Tongue (tissue), 2 donors: ENCODE results near the genes GOLGA8J, GOLGA8T and GOLGA8O.

DNA sequence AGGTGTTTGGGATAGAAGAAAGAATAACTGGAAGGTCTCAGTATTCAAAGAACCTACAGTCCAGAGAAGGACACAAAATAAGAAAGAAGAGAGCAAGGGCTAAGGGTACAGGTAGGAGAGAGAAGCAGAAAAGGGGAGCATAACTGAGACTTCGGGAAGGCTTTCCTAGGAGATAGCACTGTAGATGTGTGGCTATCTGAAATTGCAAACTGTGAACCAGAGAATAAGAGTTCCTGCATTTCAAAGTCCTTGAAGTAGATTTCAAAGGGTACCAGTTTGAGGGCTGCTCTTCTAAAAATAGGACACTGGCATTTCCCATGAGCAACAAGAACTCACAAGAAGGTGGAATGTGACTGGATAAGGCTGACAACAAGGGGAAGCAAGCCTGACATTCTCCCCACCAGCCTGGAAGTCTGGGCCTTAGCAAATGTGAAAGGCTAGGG is 18.5 kb upstream of the TJP1 start:
- RAMPAGE, long total RNA = no peak

GRCh38 chr15:30082512-30083069 is at the start of gene GOLGA8J:
TSS of gene GOLGA8J (plus strand) at chr15:30082955.
- RAMPAGE, long total RNA = no peak

DNA sequence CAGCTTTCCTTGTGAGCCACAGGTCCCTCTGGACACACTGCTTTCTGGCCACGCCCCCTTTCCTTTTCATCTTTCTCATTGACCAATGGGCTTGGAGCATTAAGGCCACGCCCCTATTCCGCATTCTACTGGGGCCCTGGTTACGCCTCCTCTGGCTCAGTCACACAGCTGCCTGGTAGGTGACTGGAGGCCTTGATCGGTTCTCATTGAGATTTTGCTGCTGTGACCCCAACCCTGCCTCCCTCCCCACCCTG is at the start of gene GOLGA8T:
GOLGA8T (plus strand) TSS at position 159 of the 254 bp plus-strand sequence.
- RAMPAGE, long total RNA = no peak

- RAMPAGE, long total RNA = no peak
Observed at GRCh38 chr15:30470752-30471461, 56.8 kb upstream of the GOLGA8R start.

GRCh38 chr15:30489302-30489863 is 62.5 kb upstream of the GOLGA8Q start:
- RAMPAGE, long total RNA = no peak

DNA sequence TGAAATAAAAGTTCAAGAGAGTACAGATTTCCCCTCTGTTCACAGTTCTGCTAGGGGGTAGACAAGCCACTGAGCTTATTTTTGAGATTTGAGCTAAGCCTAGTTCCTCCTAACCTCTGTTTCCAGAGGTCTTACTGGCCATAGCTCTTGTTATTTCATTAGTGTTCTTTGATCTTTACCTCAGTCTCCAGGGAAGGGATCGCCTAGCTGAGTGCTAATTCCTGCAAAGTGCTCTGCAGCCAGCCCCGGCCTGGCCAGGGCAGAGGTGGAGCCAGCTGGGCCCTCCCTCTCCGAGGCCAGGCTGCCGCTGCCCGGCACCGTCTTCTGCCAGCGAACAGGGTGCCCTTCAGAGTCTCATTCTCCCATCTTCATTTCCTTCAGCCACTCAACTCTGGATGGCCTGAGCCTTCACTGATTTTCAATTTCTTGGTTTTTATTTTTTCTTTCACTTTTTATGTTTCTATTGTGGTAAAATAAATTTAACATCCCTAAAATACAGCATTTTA is 19.7 kb downstream of the FAN1 start:
- RAMPAGE, long total RNA = no peak

- RAMPAGE, long total RNA = no peak
Observed at GRCh38 chr15:30992519-30992885, 1.1 kb upstream of the MTMR10 start.

GRCh38 chr15:31025953-31026321 is 34.5 kb upstream of the MTMR10 start:
- RAMPAGE, long total RNA = no peak

- RAMPAGE, long total RNA = no peak
Observed at GRCh38 chr15:31031715-31032195, 40.3 kb upstream of the MTMR10 start.

GRCh38 chr15:31272936-31273243 is 53.7 kb upstream of the KLF13 start:
- RAMPAGE, long total RNA = no peak

DNA sequence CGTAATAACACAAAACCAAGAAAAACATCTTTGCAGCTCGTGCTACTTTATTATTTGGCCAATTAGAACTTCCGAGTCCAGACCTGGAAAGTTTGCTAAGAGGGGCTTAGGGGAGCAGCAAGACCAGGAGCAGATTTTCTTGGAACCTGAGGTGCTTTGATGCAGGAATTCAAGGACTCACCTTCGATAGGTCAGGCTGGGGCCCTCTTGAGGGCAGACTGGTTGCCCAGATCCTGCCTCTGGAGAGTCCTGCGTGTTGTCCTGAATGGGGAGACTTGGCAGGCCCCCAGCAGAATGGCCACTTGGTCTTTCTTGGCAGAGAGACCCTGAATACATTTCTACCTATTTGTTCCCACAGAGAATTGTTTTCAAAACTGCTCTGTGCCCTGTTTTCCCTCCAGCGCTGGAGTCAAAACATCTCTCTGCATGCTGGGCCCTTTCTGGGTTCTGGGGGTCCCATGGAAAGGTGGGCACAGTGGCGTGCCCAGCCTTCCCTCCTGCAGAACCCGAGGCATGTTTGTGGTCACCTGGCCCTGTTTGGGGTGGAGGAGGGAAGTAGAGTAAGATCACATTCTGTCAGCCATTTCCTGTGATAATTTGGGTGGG is 4.2 kb downstream of the KLF13 start:
- RAMPAGE, long total RNA = no peak

GRCh38 chr15:31338925-31339545 is 12.4 kb downstream of the KLF13 start:
- RAMPAGE, long total RNA = no peak

DNA sequence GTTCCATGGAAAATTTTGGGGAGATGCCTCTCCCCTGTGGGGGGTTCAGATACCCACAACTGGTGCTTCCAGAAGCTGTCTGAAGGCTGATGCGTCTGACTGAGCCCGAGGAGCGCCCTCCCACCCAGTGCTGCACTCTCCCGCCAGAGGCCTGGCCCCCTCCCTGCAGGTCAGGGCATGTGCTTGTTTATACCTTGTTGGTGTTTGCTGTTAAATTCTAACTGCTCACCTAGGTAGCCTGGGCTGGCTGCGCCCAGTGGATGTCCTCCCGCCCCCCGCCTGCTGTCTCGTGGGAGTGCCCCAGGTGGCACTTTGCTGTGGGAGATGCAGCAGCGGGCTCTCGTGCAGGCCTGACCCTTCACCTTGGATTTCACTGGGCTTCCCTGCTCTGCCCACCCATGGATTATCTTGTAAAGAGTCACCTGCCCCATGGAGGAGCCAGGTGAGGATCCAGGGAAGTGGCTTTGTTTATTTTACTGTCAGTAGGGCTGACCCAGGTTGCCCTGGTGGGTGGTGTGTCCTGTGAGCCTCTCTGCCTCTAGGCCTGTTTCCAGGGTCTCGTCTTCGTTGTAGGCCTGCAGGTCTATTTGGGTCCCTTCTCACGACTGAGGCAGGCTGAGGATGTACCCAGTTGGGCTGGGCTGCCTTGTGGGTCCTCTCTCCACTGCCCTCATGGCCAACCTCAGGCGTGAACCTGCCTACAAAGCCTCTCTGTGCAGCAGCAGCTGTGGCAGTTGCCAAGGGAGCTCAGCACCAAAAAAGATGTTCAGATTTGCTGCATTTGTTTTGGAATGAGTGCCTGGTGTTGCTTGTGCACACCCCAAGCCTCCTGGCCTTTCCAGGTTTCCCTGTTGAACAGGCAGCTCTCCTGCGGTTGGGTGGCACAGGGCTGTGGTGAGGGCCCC is 13.2 kb downstream of the KLF13 start:
- RAMPAGE, long total RNA = no peak

DNA sequence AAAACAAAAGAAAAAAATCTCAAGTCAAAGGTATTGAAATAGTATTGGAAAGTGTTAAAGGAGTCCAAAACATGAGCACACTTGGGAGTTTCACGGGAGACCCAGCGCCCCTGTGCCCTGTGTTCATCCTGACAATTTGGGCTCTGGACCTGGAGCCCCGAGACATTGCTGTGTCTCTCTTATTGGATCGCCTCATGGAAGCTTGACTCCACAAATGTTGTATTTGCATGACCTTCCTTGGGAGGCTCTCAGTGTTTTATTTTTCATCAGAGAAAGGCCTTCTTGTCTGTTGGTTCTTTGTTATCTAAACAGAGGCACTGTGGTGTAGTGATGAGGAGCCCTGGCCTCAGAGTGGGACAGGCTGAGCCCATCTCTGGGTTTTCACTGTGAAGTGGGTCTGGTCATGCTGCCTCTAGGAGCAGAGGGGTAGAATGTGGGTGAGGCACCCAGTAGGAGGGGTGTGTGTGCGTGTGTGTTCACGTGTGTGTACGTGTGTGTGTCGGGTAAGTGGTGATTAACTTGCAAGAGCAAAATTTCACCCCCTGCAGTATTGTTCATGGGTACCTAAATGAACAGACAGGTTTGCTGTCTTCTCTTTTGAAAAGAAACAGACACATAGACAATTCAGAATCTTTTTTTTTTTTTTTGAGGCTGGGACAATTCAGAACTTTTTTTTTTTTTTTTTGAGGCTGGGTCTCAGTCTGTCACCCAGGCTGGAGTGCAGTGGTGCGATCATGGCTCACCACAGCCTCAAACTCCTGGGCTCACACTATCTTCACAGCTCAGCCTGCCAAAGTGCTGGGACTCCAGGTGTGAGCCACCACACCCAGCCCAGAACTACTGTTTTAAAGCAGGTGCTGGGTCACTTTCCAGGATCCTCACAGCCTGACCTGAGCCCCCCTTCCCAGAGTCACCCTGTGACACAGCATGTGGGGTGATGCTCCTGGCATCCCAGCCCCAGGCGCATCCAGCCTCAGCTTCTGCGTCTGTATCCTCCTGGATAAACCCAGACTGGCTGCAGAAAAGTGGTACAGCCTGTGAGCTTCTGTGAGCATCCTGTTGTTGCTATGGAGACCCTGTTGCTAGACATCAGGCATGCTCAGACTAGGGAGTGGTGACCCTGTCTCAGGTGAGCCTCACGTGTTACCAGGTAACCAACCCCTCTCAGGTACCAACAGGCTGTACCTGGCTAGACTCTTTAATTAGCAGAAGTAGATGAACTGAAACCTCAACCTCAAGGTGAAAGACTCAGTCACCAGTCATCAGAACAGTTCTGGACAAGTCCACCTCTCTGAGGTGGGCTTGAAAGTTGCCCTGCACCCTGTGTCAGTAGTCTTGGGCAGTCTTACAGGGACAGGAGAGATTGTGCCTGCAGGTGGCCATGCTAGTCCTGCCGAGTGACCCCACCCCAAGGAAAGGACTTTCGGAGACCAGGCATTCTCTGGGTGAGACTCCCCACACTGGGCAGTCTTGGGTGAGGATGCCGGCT is 14.8 kb downstream of the KLF13 start:
- RAMPAGE, long total RNA = no peak

DNA sequence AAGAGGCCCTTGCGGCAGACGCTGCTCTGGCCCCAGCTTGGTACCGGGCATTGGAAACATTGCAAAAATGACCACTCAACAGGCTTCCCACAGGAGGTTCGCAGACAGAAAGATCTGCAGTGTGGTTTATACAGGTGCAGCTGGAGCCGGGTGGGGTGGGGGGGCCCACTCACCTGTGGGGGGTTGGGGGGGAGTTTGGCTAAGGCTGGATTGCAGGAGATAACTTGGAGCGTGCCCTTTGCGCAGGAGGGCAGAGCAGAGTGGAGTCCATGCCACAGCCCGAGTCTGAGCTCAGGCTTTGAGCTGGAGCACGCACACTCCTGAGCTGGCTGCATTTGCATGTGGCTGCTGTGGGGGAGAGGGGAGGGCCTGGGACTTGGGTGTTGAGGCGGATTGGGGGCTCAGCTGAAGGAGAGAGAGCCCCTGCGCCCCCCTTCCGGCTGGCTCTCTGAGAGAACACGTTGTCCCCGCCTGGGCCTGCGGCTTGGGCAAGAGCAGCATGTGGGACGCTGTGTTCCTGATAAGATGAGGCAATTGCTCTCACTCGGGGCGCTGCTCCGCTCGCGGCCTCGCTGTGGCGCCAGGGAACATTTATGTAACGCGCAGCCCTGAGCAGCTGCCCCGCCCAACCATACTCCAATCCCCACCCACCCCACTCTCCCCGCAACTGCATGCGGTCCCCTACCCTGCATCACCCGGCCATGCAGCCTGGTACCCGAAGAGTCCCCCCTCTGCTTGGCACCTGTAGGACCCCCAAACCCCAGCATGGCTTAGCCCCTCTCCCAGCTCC is 39.0 kb downstream of the KLF13 start:
- RAMPAGE, long total RNA = no peak

GRCh38 chr15:31482847-31484033 is 156.6 kb downstream of the KLF13 start:
- RAMPAGE, long total RNA = no peak

GRCh38 chr15:31488365-31489397 is 162.0 kb downstream of the KLF13 start:
- RAMPAGE, long total RNA = no peak

GRCh38 chr15:32455366-32456064 is at the start of gene GOLGA8O:
TSS of gene GOLGA8O (minus strand) at chr15:32455634.
- RAMPAGE, long total RNA = no peak

- RAMPAGE, long total RNA = no peak
Observed at GRCh38 chr15:32833963-32834896, 116.4 kb downstream of the GREM1 start.

DNA sequence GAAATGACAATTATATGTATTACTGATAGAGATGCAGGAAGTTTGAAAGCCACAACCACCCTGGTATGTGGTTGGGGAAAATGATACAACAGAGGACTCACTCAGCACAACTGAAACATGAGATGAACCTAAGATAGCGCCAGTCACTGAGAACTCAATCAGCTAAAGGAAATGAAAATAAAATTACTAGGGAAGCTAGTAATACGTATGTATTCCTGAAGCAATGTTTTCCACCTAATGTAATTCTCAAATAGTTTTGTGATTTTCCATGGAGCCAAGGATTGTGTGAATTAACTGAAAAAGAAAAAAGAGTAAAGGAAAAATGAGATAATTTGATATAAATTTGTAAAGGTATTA is 90.1 kb downstream of the FMN1 start:
- RAMPAGE, long total RNA = no peak